ENCODE results near the genes TOMT and ATG16L2.

DNA sequence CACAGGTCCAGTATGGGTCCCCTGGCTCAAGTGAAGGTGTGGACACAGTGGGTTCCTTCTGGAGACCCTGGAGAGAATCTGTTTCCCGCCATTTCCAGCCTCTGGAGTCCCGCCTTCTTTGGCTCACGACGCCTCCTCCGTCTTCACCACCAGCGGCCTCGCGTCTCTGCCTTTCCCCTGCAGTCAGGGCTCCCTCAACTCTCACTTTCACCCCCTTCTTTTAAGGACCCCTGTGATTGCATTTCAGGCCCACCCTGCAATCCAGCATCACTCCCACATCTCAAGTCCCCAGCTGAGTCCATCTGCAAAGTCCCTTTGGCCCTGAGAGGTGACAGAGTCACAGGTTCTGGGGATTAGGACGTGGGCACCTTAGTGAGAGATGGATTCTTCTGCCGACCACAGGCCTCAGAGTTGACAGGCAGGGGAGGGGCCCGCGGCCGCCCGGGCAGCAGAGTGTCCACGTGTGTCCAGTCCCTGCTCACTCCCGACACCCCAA, 37.0 kb upstream of the KRTAP5-7 start:
- RAMPAGE, long total RNA, result no peak
- RRBS, result no CpG with 5 or more reads among the region's 16 CpGs

GRCh38 chr11:71786932-71787434, 46.0 kb upstream of the DEFB108B start:
- RAMPAGE, long total RNA, result no peak
- RRBS, result 0% methylated on average over 2 of the region's 30 CpGs

GRCh38 chr11:72005671-72006382, 7.1 kb downstream of the IL18BP start:
- RAMPAGE, long total RNA, result no peak
- RRBS, result no CpG with 5 or more reads among the region's 17 CpGs

GRCh38 chr11:72014253-72015370, 15.9 kb downstream of the IL18BP start:
- RAMPAGE, long total RNA, result no peak
- RRBS, result no CpG with 5 or more reads among the region's 42 CpGs

- RAMPAGE, long total RNA, result no peak
- RRBS, result no CpG with 5 or more reads among the region's 1 CpG
These were observed 24.4 kb downstream of the IL18BP start for GRCh38 chr11:72023258-72023457.

DNA sequence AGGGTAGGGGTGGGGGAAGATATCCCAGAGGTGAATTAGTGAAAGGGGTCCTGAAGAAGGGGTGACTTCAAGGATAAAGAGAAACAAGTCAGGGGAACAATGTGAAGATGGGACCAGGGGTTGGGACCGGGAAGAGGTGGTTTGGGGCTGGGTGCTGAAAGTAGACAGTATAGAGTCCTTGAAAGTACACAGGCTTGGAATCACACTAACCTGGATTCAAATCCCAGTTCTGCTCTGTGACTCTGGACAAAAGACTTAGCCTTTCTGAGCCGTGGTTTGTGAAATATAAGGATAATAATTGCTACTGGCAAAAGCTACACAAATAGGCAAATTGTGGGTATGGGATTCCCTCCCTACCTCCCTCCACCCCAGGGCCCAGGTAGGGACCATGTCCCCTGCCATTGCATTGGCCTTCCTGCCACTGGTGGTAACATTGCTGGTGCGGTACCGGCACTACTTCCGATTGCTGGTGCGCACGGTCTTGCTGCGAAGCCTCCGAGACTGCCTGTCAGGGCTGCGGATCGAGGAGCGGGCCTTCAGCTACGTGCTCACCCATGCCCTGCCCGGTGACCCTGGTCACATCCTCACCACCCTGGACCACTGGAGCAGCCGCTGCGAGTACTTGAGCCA, at the start of gene TOMT:
TOMT (plus strand) TSS at position 361 of the 630 bp plus-strand sequence.
- RAMPAGE, long total RNA, result no peak
- RRBS, result no CpG with 5 or more reads among the region's 16 CpGs

DNA sequence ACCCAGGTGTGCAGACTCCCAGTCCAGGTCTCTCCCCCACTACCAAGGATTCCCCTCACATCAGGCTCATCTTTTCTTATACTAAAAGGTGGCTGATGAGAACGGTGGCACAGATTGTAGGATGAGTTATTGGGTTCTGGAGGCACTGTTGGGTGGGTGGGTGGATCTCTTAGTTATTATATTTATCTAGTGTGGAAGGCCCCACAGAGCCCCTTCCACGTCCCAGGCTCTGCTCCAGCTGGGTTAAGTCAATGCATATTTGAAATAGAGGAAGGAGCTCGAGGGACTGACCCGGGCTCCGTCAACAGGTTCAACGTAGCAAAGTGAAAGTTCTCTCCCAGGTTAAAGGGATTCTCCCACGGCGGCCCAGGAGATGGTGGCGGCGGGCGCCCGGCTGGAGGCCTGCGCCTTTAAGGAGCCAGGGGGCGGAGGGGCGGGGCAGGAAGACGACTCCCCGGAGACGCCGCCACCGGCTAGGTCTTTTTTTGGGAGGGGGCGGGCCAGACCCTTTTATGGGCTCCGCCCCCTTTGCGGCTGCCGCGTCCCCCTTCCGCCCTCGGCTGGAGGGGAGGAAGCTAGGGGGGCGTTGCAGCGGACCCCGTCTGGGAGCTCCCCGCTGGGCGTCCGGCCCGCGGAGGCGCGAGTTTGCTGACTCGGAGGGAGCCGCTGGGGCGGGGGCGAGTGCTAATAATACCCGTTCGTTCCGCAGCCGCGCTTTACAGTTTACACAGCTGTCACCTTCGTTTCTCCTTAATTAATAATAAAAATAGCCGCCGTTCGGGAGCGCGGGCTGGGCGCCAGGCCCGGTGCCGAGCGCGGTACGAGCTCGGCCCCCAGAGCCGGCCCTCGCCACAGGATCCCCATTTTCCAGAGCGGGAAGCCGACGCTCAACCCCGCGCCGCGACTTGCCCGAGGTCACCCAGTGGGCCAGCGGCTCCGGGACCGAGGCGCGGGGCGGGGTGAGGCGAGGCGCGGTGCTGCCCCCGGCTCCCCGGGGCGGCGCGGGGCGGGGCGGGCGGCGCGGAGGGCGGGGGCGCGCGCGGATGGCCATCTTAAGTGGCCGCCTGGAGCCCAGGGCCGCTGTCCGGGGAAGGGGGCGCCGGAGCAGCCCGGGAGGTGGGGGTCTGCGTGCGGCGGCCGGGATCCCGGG, 1.3 kb upstream of the INPPL1 start:
- RAMPAGE, long total RNA, result no peak
- RRBS, result 1% methylated on average over 46 of the region's 104 CpGs

- RAMPAGE, long total RNA, result no peak
- RRBS, result no CpG with 5 or more reads among the region's 4 CpGs
These were observed 81.6 kb downstream of the CLPB start for GRCh38 chr11:72352610-72353274.

DNA sequence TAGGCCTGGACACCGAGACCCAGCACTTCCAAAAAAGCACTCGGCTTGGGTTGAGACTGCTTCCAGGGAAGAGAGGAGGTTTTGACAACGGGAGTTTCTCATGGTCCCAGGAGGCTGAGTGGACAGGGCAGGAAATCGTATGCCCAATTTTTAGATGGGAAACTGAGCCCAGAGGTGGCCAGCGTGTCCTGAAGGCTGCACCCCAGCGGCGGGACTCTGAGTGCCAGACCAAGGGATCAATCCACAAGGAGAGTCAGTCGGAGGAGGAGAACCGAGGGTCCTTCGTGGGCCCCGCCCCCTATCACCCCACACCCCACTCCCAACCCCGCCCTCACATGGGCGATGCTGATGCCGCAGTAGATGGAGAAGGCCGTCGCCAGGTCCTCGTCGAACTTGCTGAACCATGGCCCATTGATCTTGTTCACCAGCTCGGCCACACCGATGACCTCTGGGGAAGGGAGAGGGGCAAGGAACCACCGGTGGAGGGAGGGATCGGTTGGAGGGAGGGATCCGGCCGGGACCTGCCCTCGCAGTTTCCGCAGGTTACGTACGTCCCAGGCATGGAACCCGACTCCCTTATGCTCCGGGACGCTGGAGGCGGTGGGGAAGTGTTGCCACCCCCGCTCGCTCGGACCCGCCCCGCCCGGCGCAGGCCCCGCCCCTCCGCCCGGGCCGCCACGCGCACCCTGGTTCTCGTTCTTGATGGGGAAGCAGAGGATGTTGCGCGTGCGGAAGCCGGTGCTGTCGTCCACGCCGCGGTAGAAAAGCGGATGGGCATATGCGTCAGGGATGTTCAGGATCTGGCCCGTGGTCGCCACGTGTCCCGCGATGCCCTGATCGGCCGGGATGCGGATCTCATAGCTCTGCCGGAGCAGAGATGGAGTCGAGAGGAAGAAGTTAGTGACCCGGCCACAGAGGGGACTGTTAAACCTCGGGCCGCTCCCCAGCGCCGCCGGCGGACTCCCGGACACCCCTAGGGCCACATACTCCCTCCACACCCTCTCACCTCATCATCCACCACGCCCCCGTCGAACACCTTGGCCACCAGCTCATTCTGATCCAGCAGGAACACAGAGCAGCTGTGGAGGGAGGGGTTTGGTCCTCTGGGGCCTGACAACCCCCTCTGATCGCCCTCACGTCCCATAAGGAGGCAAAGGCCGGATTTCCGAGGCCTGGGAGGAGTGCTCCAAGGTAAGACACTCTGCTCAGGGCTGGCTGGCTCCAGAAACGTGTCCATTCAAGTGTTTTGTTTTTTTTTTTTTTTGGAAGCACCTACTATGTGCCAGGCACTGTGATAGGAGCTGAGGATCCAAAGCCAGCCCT, 89.9 kb downstream of the PDE2A start:
- RAMPAGE, long total RNA, result start-site peak on the plus strand centred at position 669 of the sequence, 49 bp wide, 5 and 7 reads in 2 replicates
- RRBS, result 2% methylated on average over 28 of the region's 82 CpGs

DNA sequence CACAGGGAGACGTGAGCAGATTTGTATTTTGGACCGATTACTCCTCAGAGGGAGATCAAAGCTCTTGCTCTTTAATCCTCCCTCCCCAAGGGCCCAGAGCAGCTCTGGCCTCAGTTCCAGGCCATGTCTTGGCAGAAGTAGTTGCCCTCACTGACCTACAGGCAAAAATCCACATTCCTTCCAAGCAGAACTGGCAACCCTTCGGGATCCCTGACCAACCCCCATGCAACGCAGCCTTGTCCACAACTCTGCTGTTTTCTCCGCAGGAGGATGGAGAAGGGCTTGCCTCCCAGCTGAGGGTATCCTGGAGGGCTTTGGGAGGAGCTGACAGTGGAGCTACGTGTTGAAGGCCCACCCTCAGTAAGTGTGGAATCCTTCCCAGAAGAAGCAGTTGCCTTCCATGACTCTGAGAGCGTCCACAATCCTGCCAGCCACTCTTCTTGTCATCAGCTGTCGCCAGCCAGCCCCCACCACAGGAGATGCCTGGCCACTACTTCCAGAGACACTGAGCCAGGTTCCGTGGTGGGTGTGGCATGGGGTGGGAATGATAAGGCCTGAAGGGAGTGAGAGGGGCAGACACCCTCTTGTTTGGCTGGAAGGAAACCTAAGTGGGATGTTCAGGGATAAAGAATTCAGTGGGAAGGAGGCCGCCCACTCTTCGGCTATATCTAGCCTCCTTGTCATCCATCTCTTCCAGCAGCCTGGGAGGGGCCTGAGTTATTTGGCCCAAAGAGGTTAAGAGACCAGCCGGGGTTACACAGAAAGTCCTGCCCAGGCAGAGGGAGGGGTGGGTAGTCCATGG, 68.0 kb downstream of the PDE2A start:
- RAMPAGE, long total RNA, result no peak
- RRBS, result no CpG with 5 or more reads among the region's 12 CpGs

- RAMPAGE, long total RNA, result no peak
- RRBS, result no CpG with 5 or more reads among the region's 5 CpGs
These were observed 19.7 kb upstream of the PDE2A start for GRCh38 chr11:72693937-72694264.

DNA sequence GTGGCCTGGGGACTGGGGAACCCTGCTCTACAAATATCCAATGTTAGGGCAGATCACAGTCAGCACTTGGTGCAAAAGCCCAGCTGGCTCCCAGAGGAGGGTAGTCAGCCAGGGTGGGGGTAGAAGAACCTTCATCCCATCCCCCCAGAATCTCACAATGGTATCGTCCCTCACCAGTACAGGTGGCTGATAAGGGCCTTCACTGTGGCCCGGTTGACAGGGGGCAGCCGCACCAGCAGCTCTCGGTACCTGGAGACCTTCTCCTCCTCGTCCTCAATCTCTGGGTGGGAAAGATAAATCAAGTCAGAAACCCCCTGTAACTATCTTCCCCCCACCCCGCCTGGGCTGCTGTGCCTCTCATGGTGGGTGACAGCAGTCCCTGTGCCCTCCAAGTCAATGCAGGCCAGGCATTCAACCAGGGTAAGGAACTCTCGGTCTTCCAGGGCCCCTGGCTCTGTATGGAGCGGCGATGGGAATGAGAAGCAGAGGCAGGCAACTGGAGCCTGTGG, 22.2 kb upstream of the PDE2A start:
- RAMPAGE, long total RNA, result no peak
- RRBS, result no CpG with 5 or more reads among the region's 9 CpGs

GRCh38 chr11:72705994-72706860, 32.0 kb upstream of the PDE2A start:
- RAMPAGE, long total RNA, result no peak
- RRBS, result no CpG with 5 or more reads among the region's 8 CpGs

DNA sequence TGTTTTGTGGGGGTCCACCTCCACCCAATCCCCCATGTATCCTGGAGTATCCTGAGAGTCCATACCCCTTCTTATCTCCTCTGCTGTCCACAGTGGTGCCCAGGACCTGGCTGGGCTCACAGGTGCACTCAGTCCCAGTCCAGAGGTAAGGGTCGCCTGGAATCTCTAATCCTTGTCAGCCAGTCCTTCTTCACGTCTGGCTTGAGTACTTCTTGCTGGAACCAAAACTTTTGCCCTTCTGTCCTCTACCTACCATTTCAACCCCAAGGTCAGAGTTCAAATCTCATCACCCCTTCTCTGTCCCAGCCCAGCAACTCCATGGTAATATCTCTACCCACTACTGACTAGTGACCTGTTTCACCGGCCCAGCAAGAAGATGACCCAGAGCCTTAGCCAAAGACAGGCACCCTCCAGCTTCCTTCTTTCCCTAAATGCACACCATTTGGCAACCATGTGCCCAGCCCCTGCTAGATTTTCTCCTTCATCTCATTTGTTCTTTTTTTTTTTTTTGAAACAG, 15.0 kb downstream of the ARAP1 start:
- RAMPAGE, long total RNA, result no peak
- RRBS, result no CpG with 5 or more reads among the region's 3 CpGs

- RAMPAGE, long total RNA, result no peak
- RRBS, result no CpG with 5 or more reads among the region's 9 CpGs
These were observed 10.9 kb downstream of the ARAP1 start for GRCh38 chr11:72741241-72741830.

- RAMPAGE, long total RNA, result no peak
- RRBS, result no CpG with 5 or more reads among the region's 6 CpGs
These were observed 10.3 kb downstream of the ARAP1 start for GRCh38 chr11:72741831-72742365.

DNA sequence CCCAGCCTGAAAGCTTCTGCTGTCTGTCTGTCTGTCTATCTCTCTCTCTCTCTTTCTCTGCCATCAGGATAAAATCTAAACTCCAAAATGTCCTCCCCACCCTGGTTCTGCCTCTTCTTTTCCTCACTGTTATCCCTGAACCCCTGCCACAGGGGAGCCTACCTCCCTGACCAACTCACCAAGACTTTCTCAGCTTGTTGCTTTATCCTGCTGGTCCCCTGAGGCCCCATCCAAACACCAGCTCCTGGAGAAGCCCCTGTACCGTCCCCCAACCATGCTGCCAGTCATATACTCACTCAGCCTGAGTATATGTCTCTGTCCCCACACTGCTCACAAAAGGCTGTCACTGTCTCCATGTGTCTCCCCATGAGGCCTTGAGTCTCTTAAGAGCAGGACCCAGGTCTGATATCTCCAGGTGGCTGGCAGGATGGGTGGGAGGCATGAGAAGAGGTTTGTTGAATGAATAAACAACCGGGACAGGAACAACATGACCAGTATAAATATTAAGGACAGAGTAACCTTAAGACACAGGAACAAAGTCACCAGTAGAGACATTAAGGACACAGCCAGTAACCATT, 20.5 kb upstream of the ARAP1 start:
- RAMPAGE, long total RNA, result no peak
- RRBS, result no CpG with 5 or more reads among the region's 2 CpGs

GRCh38 chr11:72787027-72788146, 6.5 kb downstream of the STARD10 start:
- RAMPAGE, long total RNA, result no peak
- RRBS, result no CpG with 5 or more reads among the region's 17 CpGs

DNA sequence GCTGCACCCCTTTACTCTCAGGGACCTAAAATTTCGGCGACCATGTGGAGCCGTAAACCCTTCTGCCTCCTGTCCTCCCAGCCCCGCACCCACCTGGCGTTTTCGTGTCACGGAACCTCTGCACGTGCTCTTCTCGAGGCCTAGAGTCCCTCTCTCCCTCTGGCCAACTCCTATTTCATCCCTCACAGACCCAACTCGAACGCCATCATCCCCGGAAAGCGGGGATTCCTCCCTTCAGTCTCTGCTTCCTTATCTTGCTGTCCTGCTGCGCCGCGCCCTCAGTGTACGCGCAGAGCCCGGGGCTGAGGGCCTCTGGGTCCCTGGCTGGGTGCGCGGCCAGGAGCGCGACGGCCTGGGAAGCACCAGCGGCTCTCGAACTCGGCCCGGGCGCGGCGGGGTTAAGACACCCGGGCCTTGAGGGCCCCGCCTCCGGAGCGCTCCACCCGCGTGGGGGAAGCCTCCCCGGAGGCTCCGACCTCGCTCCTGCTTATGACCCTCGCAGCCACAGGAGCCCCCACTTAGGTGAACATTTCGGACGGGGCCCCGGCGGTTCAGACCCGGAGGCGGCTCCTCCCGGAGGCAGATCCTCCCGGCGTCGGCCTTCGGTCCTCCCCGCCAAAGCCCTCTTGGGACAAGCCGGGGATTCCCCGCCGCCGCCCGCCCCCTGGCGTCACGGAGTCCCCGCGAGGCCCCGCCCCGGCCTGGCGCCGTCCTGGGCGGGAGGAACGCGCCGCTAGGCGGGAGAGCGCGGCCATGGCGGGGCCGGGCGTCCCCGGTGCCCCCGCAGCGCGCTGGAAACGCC, at the start of gene ATG16L2:
ATG16L2 (plus strand) TSS at position 719 of the 802 bp plus-strand sequence.
- RAMPAGE, long total RNA, result no peak
- RRBS, result 2% methylated on average over 52 of the region's 81 CpGs

DNA sequence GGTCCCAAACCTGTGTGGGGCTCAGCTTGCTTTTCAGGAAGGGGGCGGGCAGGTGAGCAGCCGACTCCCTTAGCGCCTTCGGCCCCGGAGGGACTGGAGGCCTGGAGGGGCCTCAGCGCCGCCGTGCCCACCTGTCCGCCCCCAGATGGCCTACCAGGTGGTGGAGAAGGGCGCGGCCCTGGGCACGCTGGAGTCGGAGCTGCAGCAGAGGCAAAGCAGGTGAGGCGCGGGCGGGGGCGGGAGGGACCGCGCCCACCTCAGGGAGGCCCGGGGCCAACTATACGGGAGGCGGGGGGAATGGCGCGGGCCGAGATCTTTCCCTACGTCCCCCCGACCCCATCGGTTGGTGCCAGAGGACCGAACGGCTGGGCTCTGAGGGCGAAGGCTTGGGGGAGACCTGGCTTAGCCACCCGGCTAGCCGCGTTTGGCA, 7.3 kb downstream of the ATG16L2 start:
- RAMPAGE, long total RNA, result no peak
- RRBS, result no CpG with 5 or more reads among the region's 34 CpGs